Liver (tissue), 9 donors: ENCODE measurements around the gene MYO16.

GRCh38 chr13:105814208-105814532 lies 348.3 kb downstream of the DAOA start:
- PRO-cap, 5 experiments: no peak in any of the 5 experiments
- RAMPAGE, long total RNA, 2 experiments: no peak in any of the 2 experiments
- RRBS: no CpG with 5 or more reads among the region's 3 CpGs

- PRO-cap, 5 experiments: no peak in any of the 5 experiments
- RAMPAGE, long total RNA, 2 experiments: no peak in any of the 2 experiments
These were observed 388.9 kb downstream of the EFNB2 start for GRCh38 chr13:106146609-106146889.

- PRO-cap, 5 experiments: no peak in any of the 5 experiments
- RAMPAGE, long total RNA, 2 experiments: no peak in any of the 2 experiments
- RRBS: no CpG with 5 or more reads among the region's 6 CpGs
These were observed 378.9 kb downstream of the EFNB2 start for GRCh38 chr13:106156414-106157081.

GRCh38 chr13:106496248-106496565 lies 39.3 kb downstream of the EFNB2 start:
- PRO-cap, 5 experiments: no peak in any of the 5 experiments
- RAMPAGE, long total RNA, 2 experiments: no peak in any of the 2 experiments
- RRBS: no CpG with 5 or more reads among the region's 4 CpGs

- PRO-cap, 5 experiments: no peak in any of the 5 experiments
- RAMPAGE, long total RNA, 2 experiments: no peak in any of the 2 experiments
- RRBS: no CpG with 5 or more reads among the region's 12 CpGs
These were observed 3.4 kb downstream of the EFNB2 start for GRCh38 chr13:106531957-106532655.

DNA sequence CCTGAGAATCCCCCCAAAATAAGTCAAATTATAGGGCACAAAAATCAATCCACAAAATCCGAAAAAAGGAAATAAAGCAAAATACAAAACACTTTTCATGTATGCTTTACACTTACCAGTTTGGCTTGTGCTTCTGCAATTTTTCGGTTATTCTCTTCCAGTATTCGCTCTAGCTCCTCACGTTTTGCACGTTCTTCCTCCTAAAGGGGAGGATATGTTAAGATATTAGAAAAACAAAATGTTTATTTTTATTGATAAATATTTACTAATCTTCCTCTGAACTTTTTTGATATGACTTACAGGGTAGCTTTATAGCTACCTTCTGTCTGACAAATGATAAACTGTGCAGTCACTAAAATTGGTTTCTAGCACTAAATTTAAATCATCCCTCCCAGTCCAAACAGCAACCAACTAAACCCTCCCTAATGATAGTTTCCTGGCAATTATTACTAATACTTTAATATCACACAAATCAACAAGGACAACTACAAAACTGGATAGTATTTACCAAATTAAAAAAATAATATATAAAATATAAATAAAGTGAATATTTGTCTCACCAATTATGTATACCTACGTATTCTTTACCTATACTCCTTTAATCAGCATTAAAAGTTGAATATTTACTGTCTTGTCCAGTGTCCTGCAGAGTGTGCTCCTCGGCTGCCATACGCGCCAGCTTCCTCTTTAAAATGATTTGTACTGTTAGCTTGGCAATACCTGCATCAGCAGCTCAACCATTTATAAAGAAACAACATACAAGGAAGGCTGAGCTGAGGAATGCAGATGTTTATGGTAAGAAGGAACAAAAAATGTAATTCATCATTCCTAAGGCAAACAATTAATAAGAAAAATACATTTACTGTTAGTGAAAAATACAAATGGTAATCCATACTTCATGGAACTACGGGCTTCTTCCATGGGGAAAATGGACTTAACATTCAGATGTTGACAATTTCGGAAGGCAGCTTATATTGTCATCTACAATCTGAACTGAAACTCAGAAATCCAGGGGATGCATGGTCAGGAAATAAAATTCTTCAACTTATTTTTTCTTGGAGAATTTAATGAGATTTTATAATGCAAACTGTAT lies 10.7 kb downstream of the ARGLU1 start:
- PRO-cap, 5 experiments: no peak in any of the 5 experiments
- RAMPAGE, long total RNA, 2 experiments: no peak in any of the 2 experiments
- RRBS: no CpG with 5 or more reads among the region's 11 CpGs

- PRO-cap, 5 experiments: no peak in any of the 5 experiments
- RAMPAGE, long total RNA, 2 experiments: no peak in any of the 2 experiments
- RRBS: no CpG with 5 or more reads among the region's 1 CpG
These were observed 2.5 kb downstream of the ARGLU1 start for GRCh38 chr13:106565489-106565834.

- PRO-cap, 5 experiments: no peak in any of the 5 experiments
- RAMPAGE, long total RNA, 2 experiments: no peak in any of the 2 experiments
- RRBS: no CpG with 5 or more reads among the region's 3 CpGs
These were observed 49.6 kb upstream of the ARGLU1 start for GRCh38 chr13:106617369-106618034.

DNA sequence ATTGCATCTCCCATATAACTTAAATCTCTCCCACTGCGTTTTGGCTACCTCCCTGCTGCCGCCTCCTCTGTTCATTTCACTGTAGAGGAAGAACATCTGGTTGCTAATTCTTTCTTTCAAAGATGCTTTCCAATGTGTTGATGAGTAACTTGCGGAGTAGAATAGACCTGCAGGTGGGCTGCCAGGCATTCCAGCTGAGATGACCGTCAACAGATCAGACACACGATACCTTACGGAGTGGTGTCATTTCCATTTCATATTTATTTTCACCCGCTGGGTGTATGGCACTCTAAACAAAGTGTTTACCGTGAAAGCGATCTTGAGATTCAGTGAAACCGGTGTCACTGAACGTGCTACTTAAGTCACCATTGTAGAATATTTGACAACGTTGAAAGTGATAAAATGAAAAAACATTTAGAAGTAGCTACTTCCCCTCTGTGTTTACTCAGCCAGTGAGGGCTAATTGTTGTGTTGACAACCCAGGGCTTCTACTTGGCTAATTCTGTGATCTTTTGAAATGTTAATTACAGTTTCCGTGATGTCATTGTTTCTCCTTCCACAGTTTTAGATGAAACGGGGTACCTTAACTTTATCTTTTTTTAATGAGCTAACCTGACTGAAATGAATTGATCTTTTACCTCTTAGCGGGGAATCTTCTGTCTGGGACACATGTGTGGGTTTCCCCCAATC lies 228.5 kb upstream of the ARGLU1 start:
- PRO-cap, 5 experiments: no peak in any of the 5 experiments
- RAMPAGE, long total RNA, 2 experiments: no peak in any of the 2 experiments
- RRBS: no CpG with 5 or more reads among the region's 15 CpGs

GRCh38 chr13:107883433-107884177 lies 16.3 kb upstream of the NALF1 start:
- PRO-cap, 5 experiments: no peak in any of the 5 experiments
- RAMPAGE, long total RNA, 2 experiments: no peak in any of the 2 experiments
- RRBS: no CpG with 5 or more reads among the region's 10 CpGs

- PRO-cap, 5 experiments: no peak in any of the 5 experiments
- RAMPAGE, long total RNA, 2 experiments: no peak in any of the 2 experiments
- RRBS: no CpG with 5 or more reads among the region's 3 CpGs
These were observed 59.3 kb upstream of the NALF1 start for GRCh38 chr13:107926649-107927032.

GRCh38 chr13:108218805-108219380 lies 701 bp downstream of the ABHD13 start:
- PRO-cap, 5 experiments: peak in 1 of 5 experiments; most common minus-strand start chr13:108218979 (in 1)
- RAMPAGE, long total RNA, 2 experiments: no peak in any of the 2 experiments
- RRBS: 2% methylated on average over 13 of the region's 22 CpGs

DNA sequence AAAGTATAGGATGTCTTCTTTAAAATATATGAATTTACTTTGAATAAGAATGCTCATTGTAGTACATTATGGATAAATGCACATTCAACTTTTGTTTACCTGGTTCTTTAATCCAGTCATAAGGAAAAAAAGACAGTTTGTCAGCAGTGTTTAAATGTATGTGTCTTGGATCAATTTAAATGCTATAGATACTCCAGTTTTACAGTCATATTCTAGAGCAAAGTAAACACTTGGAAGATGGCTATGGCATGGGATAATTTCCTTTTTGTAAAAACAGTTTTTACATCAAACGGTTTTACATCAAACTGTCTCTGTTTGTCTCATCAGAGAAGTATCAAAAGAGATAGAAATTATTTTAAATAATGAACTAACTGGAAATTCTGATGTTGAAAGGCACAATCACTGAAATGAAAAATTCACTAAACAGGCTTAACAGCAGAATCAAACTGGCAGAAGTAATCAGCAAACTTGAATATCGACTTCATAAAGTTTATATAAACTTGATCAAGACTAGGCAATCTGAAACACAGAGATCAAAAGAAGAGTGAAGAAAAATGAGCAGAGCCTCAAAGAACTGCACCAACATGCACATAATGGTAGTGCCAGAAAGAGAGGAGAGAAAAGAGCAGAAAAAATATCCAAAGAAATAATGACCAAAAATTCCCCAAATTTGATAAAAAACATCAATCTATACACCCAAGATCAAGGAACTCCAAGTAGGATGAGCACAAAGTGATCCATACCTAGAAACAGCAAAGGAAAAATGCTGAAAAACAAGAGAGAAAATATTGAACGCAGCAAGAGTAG lies 25.1 kb downstream of the ABHD13 start:
- PRO-cap, 5 experiments: no peak in any of the 5 experiments
- RAMPAGE, long total RNA, 2 experiments: no peak in any of the 2 experiments
- RRBS: no CpG with 5 or more reads among the region's 3 CpGs

GRCh38 chr13:108629278-108629821 lies at the start of gene MYO16:
MYO16 (plus strand) TSS chr13:108629611.
- PRO-cap, 5 experiments: no peak in any of the 5 experiments
- RAMPAGE, long total RNA, 2 experiments: no peak in any of the 2 experiments
- RRBS: 40% methylated on average over 7 of the region's 13 CpGs

GRCh38 chr13:108961560-108961759 lies 332.0 kb downstream of the MYO16 start:
- PRO-cap, 5 experiments: no peak in any of the 5 experiments
- RAMPAGE, long total RNA, 2 experiments: no peak in any of the 2 experiments
- RRBS: no CpG with 5 or more reads among the region's 4 CpGs

- PRO-cap, 5 experiments: no peak in any of the 5 experiments
- RAMPAGE, long total RNA, 2 experiments: no peak in any of the 2 experiments
- RRBS: no CpG with 5 or more reads among the region's 8 CpGs
These were observed 520.6 kb downstream of the IRS2 start for GRCh38 chr13:109265712-109266267.

DNA sequence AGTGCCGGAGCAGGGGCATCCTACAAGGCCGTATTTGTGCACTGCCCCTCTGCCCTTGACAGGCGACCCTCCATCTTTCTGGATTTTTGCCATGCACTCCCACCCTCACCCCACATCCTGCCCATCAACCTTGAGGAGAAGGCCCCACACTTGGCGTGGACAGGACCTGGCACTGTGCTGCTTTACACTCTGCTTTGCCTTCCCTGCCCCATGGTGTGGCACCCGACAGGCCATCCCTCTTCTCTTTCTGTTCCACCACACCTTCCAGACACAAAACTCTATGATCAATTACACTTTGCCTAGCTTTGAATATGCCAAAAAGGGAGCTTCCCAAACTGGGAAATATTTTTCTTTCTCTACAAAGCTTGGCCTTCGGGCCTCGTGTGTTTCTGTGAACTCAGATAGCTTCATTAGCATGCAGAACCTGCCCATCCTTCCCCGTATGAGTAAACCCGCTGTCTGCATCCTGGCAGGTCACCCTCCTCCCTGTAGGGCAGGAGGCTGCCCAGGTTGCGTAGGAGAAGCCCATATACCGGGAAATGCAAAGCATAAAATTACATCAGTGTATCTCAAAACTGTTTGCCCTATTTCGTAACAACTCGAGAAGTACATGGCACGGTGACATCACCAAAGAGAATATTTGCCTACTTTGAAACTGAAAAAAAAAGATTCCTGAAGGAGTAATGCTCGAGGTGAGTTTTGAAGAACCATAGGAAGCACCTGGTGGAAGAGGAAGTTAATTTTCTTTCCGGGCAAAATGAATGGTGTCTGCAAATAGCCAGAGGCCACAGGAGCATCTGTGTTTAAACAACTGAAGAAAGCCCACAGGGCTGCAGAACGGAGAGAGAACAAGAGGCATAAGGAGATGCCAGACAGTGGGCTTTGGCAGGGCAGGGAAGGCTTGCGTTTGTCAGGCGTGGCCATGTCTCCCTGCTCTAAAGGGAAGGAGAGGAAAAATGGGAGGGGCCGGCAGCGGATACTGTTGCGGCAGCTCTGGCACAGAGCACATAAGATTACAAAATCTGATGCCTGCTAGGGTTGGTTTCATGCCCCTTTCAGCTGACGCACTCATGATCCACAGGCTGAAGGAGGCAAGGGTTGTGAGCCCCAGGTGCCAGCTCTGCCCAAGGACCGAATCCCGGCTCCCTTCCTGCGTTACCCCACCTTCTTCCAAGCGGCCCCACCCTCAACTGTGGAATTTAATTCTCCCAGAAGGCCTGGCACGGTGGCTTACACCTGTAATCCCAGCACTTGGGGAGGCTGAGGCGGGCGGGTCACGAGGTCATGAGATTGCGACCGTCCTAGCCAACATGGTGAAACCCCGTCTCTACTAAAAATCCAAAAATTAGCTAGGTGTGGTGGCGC lies 81.5 kb downstream of the IRS2 start:
- PRO-cap, 5 experiments: peak in 3 of 5 experiments; most common plus-strand start position 491 of the sequence (in 1); most common minus-strand start position 937 of the sequence (in 3)
- RAMPAGE, long total RNA, 2 experiments: no peak in any of the 2 experiments
- RRBS: no CpG with 5 or more reads among the region's 35 CpGs

DNA sequence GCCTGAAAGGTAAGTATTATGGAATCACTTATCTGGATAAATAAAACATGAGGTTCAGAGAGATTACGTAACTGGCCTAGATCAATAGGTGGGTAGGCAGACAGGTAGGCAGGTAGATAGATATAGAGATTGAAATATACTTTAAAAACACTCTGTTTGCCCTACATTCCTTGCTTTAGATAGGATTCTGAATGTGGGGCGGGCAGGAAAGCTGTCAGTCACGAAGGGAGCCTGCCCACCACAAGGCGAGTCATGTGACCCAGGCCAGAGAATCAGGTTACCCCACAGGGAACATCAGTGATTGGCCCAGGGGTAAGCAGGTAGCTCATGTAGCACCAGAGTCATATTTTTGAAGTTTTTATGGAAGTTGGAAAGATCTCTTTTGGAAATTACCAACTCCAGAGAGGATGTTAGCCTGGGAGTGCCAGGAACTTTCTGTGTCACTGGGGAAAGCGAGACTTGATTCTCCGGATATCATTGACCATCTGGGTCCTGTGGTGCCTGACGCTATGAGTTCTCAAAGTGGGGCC lies 60.4 kb downstream of the IRS2 start:
- PRO-cap, 5 experiments: peak in 2 of 5 experiments; most common plus-strand start position 297 of the sequence (in 2)
- RAMPAGE, long total RNA, 2 experiments: no peak in any of the 2 experiments
- RRBS: no CpG with 5 or more reads among the region's 7 CpGs

DNA sequence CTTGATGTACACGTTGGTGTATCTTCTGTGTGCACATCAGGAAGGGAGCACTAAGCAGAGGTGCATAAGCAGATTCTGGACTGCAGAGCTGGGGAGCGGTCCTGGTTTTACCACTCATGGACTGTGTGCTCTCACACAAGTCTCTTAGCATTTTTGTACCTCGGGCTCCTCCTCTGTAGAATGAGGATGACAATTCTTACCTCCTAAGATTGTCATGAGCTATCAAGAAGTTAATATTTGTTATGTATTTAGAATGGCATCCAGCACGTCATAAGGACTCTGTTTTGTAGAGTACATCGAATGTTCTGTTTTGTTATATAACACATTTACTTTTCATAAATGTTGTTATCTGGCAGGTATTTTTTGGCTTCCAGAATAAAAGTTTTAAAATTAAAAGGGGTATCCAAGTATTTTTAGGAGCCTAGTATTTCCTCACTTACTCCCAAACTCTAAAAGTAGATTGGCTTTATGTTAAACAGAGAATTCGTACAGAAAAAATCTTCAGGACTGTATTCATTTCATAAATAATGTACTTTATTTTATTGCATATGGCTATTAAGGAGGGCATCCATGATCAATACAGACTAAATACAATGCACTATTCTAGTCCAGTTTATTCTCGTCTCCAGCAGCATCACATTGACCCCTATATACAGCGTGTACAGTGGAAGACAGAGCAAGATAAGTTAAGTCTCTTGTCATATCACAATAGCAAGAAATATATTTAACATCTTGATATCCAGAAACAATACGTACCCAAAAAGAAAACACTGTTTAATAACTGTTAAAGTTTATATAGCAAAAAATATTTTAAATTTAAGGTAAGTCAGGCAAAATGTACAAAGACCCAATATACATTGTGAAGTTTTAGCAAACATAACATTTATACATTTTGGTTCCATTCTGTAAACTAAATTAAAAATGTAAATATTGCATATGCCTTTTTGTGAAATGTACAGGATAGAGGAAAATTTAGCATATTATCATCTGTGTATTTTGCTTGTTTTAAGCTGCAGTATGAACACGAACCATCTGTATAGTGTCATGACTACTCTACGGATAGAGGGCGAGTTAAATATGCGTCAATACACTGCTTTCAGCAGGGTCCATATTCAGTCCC lies 32.7 kb downstream of the IRS2 start:
- PRO-cap, 5 experiments: no peak in any of the 5 experiments
- RAMPAGE, long total RNA, 2 experiments: no peak in any of the 2 experiments
- RRBS: no CpG with 5 or more reads among the region's 13 CpGs

GRCh38 chr13:109769858-109770484 lies 16.4 kb downstream of the IRS2 start:
- PRO-cap, 5 experiments: no peak in any of the 5 experiments
- RAMPAGE, long total RNA, 2 experiments: no peak in any of the 2 experiments
- RRBS: no CpG with 5 or more reads among the region's 8 CpGs